Skeletal muscle satellite cell (primary cell): ENCODE results near the genes CT47C1 and KIAA1210.

GRCh38 chrX:115888055-115888483, 282.5 kb upstream of the AGTR2 start:
- CAGE, long polyA plus RNA = no peak

GRCh38 chrX:115904592-115905482, 265.7 kb upstream of the AGTR2 start:
- CAGE, long polyA plus RNA = no peak

- CAGE, long polyA plus RNA = no peak
Measured at GRCh38 chrX:115929037-115929833, 241.3 kb upstream of the AGTR2 start.

DNA sequence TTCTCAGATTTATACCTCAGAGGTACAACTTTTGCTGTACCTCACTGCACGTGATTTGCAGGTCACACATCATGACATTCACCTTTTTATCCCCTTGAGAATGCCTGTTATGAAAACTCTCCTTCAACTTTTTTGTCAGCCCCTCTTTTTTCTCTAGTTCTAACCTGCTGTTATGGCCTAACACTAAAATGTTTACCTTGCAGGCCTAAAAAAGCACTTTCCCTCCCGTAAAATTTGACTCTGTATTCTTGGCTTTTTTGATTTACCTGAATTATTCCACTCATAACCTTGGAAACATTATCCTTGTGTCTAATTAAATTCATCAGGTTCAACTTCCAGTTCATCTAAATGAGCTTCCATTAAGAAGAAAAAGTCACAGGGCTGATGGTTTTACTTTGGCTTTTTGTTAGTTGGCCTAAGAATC, 234.0 kb upstream of the AGTR2 start:
- CAGE, long polyA plus RNA = no peak

- CAGE, long polyA plus RNA = no peak
Measured at GRCh38 chrX:115939868-115940319, 230.7 kb upstream of the AGTR2 start.

DNA sequence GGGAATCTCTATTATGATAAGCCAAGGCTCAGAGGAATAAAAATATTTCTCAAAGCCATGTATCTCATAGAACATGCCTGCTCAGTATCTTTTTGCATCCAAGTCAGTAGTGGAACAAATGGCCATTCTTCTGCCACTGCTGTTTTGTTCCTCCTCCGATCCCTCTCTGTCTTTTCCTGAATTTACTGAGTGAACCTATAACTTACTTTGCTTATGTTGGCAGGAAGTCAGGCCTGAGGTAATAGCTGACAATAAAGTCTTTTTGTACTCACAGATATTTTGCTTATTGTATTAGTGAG, 68.0 kb downstream of the AGTR2 start:
- CAGE, long polyA plus RNA = no peak

GRCh38 chrX:116707944-116708345, 245.2 kb upstream of the CT83 start:
- CAGE, long polyA plus RNA = no peak

GRCh38 chrX:118184705-118185143, 68.1 kb upstream of the KLHL13 start:
- CAGE, long polyA plus RNA = no peak

DNA sequence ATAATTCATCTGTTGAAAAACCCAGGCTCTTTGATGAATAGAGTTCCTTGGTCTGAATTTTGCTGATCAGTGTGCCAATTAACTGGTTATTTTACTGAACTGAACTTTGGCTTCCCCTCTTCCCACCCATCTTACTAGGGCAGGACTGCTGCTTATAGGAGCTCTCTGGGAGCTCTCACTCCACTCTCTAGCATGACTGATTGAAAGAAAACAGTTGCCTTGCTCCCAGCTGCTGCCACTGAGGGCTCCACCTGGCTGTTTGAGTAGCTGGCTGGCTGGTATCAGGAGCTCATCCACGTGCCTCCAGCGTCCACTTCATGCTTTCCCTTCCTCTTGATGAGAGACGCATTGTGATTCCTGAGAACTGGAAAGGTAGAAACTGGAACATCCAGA, 73.0 kb upstream of the KLHL13 start:
- CAGE, long polyA plus RNA = no peak

- CAGE, long polyA plus RNA = no peak
Measured at GRCh38 chrX:118393872-118394407, 48.0 kb downstream of the WDR44 start.

GRCh38 chrX:118983110-118983995, 8.9 kb downstream of the LONRF3 start:
- CAGE, long polyA plus RNA = no peak

GRCh38 chrX:118992005-118993124, 17.9 kb downstream of the LONRF3 start:
- CAGE, long polyA plus RNA = no peak

GRCh38 chrX:119072673-119073437, at the start of gene CT47C1:
Gene CT47C1 (plus strand): TSS chrX:119072993.
- CAGE, long polyA plus RNA = no peak

DNA sequence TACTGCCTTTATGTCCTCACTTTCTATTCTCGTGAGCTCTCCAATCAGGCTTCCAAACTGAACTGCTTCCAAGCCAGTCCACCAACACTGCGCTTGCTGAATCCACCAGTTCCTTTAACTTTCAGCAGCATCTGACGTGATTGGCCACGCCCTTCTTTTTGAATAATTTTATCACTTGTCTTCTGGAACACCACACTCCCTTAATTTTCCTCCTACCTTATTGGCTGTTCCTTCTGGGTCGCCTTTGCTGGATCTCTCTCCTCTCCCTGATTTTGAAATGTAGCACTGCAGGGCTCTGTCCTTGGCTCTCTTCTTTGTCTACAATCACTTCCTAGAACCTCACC, at the start of gene KIAA1210:
Gene KIAA1210, minus strand, starts transcription at position 89 of the 344 bp plus-strand sequence.
- CAGE, long polyA plus RNA = no peak

DNA sequence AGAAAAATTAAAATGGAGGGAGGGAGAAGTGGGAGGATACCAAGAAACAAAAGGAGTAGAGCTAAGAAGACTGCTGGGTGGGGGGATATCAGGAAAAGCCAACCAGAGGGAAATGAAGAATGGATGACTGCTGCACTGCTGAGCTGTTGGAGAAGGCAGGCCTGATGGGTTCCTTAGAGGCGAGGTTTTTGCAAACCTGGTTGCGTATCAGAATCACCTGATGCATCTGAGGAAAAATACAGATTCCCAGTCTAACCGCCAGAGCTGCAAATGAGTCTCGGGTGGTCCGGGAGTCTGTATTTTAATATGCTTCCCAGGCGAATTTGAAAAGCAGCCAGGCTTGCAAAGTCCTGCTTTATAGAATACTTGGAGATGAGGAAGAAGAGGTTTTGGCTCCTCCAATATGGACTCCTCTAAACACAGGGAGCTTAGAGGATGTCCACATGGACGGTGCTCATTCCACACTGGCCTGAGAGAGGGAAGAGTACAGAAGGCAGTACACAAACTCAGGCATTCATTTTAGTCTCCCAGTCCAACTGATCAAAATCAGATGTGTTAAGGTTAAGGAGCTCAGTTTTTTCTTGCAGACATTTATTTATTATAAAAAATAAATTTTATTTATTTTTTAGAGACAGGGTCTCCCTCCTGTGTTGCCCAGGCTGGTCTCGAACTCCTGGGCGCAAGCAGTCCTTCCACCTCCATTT, 1.7 kb downstream of the PGRMC1 start:
- CAGE, long polyA plus RNA = no peak

DNA sequence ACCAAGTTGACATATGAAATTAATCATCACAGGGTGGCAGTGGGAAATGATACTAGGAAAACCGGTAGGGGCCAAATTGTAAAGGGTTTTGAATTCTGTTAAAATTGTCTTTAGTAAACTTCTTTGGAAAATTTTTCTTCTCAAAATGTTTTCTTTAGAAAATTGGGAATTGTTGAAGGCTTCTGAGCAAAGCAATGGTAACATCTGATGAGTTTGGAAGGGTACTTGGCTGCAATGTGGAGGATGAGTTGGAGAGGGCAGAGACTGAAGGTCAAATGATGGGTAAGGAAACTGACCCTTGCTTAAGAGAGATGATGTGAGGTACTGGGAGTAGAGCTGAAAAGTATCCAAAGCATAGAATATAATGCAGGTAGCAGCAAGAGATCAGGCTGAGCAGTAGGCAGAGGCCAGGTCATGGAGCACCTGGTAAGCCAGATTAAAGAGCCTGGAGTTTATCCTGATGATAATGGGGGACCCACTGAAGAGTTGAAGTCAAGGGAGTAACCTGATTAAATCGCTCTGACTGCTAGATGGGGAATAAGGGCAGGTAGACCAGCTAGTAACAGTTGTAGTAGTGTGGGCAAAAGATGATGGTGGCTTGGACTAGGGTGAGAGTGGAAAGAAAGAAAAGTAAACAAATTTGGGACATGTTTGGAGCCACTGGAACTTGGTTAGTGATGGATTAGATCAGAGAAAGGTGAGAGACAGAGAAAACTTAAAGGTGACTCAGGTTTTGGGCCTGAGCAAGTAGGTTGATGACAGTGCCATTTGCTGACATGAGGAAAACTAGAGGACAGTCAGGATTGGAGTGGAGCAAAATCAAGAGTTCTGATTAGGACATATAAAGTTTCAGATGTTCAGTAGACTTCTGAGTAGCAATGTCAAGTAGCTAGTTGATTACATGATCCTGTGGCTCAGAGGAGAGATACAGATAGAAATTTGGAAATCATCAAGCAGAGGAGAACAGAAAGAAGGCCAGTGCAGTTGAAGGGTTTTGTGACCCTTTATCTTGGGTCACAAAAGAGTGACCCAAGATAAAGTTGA, 34.5 kb upstream of the SLC25A5 start:
- CAGE, long polyA plus RNA = no peak

GRCh38 chrX:119450961-119451638, 17.1 kb upstream of the SLC25A5 start:
- CAGE, long polyA plus RNA = no peak

- CAGE, long polyA plus RNA = no peak
Measured at GRCh38 chrX:119481670-119482135, 13.5 kb downstream of the SLC25A5 start.

GRCh38 chrX:119482163-119483137, 14.2 kb downstream of the SLC25A5 start:
- CAGE, long polyA plus RNA = no peak

DNA sequence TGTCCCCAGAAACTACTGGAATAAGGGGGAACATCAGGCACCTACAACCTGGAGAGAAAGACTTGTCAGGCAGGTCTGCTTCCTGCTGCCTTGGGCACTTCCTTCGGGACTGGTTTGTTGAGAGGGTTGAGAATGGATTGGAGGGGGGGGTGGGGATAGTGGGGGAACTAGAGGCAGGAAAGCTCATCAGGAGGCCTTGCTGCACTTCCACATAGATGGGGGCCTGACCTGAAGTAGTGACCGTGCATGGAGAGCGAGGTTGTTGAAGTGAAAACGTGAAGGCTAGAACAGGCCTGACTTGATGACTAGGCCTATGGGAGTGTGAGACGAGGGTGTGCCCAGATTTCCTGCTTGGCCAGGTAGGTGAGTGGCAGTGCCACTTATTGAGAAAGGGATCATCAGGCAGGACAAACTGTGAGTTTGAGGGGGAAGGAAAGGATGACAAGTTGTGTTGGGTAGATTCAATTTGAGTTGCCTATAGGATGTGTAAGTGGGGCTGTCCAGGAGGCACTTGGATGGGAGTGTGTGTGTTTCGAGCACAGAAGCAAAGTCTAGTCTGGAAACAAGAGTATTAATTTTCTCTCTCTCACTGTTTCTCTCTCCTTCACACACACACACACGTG, 33.5 kb downstream of the SLC25A5 start:
- CAGE, long polyA plus RNA = no peak